Neural cell (in vitro differentiated cells): ENCODE measurements around the gene USE1.

GRCh38 chr19:16115502-16116170 is 3.9 kb downstream of the RAB8A start:
- RAMPAGE, long total RNA, result no peak

- RAMPAGE, long total RNA, result no peak
Observed at GRCh38 chr19:16139507-16140402, 3.7 kb upstream of the HSH2D start.

DNA sequence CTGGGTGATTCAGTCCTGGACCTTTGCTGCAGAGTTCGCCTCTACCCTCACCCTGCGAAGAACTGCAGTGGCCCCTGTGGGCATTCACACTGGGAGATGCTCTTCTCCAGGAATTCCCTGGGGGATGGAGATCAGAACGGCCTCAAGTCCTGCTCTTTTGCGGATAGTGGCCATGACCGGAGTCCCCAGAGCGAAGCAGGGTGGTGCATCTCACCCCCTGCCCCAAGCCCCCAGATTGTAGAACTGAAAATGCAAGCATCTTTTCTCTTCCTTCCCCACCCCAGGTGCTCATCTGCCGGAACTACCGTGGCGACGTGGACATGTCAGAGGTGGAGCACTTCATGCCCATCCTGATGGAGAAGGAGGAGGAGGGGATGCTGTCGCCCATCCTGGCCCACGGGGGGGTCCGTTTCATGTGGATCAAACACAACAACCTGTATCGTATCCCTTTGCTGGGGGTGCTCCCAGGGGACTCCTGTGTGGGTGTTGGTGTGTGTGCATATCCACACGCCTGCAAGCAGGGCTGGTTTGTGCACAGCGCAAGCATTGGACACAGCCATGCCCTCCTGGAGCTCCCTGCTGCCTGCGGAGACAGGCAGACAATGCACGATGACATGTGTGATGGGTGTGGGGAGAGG is 5.6 kb downstream of the AP1M1 start:
- RAMPAGE, long total RNA, result no peak

DNA sequence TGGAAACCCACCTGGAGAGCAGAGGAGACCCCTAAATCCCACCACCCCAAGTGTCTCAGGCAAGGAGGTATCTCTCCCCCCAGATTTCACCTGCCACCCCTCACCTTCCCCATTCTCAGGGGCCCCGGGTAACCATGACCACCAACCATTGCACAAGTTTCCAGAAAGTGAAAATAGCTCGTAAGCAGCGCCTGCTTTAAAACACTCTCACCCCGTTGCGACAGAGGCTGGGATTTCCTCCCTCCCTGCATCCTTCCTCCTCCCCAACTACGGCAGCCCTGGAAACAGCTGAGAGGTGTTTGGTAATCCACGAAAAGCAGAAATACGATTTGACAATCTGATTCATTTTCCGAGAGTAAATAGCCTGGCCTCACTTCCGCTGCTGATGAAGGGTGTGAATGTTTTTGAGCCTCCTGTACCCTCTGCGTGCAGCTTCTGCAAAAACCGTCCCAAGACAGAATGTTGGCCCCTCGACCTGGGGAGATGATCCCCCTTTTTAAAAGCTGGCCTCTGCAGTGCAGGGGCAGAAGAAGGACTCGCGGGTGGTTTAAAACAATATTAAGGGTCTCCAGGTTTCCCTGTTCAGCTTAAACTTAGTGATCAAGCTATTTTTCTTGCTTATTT is 3.8 kb downstream of the KLF2 start:
- RAMPAGE, long total RNA, result no peak

DNA sequence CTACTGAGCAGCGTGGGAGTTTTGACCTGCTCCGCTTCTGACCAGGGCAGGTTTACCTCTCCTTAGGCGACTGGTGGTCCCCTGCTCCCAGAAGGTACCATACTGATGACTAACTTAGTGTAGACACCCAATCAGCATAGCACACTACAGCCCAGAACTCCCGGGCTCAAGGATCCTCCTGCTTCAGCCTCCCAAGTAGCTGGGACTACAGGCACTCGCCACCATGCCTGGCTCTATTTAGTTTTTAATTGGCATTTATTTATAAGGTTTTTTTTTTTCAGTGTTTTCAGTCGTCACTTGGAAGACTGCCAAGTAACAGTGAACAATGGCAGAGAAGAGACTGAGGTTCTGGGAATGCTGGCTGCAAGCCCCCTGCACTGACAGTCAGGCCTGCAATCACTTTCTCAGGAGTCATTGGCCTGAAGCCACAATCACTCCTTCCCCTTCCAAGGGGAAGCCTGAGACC is 73.0 kb downstream of the EPS15L1 start:
- RAMPAGE, long total RNA, result no peak

DNA sequence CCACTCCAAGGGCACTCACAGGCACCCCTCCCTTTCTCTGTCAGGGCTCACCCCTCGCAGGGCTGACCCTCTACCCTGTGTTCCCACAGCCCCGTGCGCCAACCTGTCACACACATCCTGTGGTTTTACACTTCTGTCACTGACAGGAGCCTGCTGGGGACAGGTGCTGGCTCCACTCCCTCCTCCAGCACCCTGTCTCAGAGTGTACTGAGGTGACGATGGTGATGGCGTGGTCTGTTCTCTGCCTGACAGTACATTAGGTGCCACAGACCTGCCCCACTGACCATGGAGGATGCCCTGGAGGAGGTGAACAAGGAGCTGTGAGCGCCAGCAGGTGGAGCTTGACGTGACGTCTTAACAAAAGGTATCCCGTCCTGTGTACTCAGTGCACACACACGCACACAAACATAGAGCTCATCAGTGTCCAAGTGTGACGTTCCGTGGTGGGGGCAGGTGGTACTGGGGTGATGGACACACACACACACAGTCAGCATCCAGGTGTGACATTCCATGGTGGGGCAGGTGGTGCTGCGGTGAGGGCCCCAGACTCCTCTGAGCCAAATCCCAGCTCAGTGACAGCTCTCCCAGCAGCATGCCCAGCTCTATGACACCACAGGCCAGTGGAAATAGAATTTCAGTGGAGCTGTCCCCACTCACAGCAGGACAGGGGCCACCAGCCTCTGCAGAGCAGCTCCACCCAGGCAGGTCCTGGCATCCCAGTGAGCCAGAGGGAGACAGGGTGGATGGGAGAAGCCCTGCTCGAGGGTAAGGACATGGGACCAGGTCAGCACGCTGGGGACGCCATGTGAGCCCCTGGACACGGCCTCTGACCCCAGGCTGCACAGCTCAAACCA is 21.0 kb downstream of the C19orf44 start:
- RAMPAGE, long total RNA, result no peak

DNA sequence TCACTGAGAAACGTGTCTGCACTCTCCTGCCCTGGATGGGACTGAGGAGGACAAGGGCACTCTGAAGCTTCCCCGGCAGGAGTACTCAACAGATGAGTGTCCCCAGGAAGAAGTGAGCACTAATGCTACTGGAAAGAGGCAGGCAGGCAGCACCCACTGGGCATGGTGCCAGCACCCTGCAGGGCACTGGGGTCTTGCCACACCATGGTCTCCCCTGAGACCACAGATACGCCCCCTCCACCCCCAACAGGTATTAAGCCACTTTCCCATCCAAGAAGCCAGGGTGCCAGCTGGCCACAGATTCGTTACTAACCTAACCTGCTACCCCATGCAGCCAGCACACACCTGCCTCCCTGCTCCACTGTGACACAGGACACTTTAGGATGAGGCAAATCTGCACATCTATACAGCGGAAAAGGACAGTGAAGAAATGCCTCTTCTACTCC is 17.8 kb upstream of the SLC35E1 start:
- RAMPAGE, long total RNA, result no peak

GRCh38 chr19:16671791-16672290 is 10.9 kb downstream of the TMEM38A start:
- RAMPAGE, long total RNA, result no peak

- RAMPAGE, long total RNA, result no peak
Observed at GRCh38 chr19:16869354-16870035, 19.3 kb upstream of the F2RL3 start.

- RAMPAGE, long total RNA, result no peak
Observed at GRCh38 chr19:16961041-16961801, 65.4 kb downstream of the CPAMD8 start.

DNA sequence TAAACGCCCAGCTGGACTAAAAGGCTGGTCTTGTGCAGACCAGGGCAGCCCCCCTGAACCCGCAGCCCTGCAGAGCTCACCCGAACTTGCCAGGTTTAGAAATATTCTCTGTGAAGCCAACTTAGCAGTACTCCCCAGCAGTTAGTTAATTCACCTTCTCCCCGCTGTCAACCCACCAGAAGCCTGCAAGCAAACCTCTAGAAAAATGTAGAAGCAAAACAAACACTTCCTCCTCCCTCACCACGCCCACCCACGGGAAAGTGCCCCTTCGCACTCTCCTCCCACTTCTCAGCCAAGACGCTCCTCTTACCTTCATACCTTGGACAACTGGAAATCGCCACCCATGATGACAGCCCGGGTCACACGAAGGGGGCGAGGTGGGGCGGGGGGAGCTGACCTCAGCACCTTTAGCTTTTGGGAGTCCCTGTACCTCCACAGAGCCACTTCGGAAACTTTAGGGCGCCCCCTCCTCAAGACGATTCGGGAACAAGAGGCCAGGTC is 626 bp downstream of the CPAMD8 start:
- RAMPAGE, long total RNA, result no peak

- RAMPAGE, long total RNA, result no peak
Observed at GRCh38 chr19:17074265-17074897, 871 bp downstream of the HAUS8 start.

DNA sequence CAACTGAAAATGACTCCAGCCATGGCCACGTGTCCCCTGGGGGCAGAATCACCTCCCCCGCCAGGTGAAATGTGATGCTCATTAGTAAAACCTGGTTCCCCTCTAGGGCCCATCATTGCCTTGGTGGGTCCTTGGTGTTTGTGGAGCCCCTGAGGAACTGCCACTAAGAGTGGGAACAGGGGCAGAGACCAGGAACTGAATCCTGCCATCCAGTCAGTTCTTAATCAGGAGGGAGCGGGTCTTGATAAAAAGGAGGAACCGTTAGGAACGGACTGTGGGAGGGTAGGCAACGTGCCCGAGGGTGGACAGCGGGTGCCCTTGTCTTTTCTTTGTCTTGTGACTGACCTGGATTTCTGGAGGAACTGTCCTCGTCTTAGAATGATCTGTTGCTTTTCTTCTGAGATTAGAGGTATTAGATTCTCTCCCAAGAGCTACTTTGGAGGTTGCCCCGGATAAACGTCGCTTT is 3.5 kb downstream of the MYO9B start:
- RAMPAGE, long total RNA, result no peak

DNA sequence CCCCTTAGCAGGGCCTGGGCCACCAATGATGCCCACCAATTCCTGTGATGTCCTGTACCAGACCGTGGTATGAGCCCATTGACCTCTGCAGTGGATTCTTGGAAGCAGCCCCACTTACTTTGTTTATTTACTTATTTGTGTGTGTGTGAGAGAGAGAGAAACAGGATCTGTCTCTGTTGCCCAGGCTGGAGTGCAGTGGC is 12.9 kb downstream of the MYO9B start:
- RAMPAGE, long total RNA, result no peak

- RAMPAGE, long total RNA, result no peak
Observed at GRCh38 chr19:17152250-17152537, 63.0 kb upstream of the USE1 start.

GRCh38 chr19:17177943-17178494 is 37.1 kb upstream of the USE1 start:
- RAMPAGE, long total RNA, result no peak

DNA sequence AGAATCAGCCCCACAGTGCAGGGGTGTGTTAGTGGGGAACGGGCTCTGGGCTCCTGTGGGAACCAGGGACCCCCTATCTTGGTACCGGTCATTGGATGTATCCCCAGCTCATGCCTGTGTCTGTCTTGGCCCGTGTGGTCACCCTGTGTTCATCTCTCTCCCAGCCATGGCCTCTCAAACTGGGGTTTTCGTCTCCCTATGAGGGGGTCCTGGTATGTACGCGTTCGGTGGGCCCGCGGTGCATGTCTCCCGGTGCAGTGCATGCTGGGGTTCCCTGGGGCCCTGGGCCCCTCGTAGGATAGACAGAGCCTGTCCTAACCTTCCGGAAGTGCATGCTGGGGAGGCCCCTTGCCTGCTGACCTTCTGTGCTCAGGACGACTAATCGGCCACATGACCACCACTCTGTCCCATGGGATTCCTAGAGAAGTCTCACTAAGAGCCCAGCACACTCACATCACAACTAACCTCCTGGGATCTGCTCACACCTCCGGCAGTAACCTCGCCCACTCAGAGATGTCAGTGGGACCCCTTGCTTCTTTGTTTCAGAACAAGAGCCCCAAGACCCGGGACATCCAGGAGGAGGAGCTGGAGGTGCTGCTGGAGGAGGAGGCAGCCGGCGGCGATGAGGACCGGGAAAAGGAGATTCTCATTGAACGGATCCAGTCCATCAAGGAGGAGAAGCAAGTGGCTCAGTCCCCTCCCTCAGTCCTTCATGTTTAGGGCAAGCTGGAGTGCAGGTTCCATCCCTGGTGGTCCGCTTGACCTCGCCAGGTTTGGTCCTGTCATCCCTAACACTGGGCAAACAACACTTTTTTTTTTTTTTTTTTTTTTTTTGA is 4.8 kb upstream of the USE1 start:
- RAMPAGE, long total RNA, result no peak

DNA sequence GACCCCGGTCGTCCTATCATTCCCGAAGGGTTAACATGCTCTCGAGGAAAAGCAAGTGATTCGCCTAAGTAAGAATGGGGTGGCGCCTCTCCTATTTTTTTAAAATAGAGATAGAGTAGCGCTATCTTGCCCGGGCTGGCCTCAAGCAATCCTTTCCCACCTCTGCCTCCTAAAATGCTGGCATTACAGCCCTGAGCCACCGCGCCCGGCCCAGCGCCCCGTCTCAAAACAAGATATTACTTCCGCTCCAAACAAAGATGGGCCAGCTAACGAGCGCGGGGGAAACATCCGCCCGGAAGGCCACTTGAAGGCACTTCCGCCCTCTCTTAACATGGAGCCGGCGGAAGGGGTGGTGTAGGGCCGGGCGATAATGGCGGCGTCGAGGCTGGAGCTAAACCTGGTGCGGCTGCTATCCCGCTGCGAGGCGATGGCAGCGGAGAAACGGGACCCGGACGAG is at the start of gene USE1:
TSS of gene USE1 (plus strand) at position 322 of the 457 bp plus-strand sequence.
- RAMPAGE, long total RNA, result start-site peak on the minus strand centred at position 223 of the sequence, 73 bp wide, 15 and 16 reads in 2 replicates; start-site peak on the plus strand centred at position 343 of the sequence, 43 bp wide, 190 and 121 reads in 2 replicates

- RAMPAGE, long total RNA, result no peak
Observed at GRCh38 chr19:17282242-17283154, 797 bp downstream of the ANKLE1 start.

DNA sequence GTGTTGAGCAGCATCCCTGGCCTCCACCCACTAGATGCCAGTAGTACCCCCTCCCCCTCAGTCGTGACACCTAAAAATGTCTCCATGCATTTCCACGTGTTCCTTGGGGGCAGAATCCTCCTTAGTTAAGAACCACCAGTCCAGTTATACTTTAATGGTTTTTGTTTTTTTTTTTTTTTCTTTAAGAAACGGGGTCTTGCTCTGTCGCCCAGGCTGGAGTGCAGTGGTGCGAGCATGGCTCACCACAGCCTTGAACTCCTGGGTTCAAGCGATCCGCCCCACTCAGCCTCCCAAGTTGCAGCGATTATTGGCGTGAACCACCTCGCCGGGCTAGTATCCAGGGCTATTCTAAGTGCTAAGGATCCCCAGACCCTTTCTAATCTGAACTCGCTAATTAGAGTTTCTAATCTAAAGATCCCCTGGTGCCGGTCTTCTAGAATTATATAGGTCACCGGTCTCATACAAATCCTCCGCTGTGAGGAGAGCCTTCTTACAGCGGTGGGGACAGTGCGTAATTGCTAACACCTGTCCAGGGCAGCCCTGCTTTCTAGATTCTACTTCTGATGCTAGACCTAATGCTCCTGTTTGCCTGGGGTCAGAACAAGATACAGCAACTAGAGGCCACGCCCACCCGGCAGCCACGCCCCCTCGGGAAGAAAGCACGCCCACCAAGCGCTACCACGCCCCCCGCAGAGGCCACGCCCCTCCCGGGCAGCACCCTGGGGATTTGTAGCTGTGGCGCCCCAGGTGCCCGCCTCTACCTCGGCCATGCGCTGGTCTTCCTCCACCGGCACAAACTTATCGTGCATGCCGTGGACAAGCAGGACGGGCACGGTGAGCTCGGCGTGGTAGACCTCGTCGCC is 9.5 kb downstream of the ABHD8 start:
- RAMPAGE, long total RNA, result no peak